Kidney (tissue), 2 donors: Measurements from ENCODE around the gene TMCO2.

DNA sequence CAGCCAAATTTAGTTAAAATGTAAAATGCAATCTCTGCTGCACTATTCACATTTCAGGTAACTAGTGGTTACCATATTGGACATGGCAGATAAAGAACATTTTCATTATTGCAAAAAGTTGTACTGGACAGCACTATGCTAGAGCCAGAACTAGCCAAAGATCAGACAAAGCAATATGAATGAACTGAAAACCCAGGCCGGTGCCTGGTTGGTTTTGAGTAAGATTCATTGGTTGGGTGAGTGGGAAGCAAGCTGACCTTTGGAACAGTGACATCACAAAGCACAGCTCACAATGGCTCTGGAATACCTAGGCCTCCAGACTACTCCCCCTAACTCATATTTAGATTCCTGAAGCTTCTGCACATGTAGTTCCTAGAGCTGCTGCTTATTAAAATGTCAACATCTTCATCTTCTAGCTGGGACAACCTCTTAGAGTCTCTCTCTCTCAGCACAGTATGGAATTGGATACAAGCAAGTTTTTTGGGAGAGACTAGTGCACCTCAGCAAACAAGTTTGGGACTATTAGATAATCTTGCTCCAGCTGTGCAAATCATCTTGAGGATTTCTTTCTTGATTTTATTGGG lies at the start of gene TMCO2:
TMCO2 (plus strand) TSS at position 337 of the 584 bp plus-strand sequence.
- PRO-cap: no peak
- RRBS: no CpG with 5 or more reads among the region's 1 CpG

- PRO-cap: no peak
- RRBS: 0% methylated on average over 1 of the region's 14 CpGs
These were observed 412 bp downstream of the ZMPSTE24 start for GRCh38 chr1:40258409-40258886.

- PRO-cap: no peak
- RRBS: no CpG with 5 or more reads among the region's 11 CpGs
These were observed 22.0 kb upstream of the COL9A2 start for GRCh38 chr1:40339093-40339435.

DNA sequence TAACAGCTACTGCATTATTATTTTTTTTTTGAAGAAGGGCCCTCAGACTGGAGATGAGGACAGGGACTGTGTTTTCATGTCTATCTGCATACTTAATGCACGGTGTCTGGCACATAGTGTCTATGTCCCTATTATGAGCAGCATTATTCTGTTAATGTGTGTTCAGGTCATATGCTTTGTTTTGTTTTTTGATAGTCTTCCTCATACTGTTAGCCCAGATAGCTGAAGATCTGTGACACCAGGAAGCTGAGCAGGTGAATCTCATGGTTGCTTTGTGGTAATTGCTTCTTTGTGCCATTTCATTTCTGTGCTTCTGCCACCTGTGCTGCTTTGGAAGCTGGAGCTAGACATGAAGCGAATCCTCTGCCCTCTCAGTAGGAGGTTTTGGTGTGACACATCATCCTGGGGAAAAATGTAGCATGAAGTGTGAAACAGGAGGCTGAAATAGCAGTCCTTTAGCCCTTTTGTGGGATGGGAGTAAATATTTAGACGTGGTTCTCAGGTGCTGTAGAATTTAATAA lies 15.8 kb downstream of the SMAP2 start:
- PRO-cap: no peak
- RRBS: no CpG with 5 or more reads among the region's 3 CpGs

DNA sequence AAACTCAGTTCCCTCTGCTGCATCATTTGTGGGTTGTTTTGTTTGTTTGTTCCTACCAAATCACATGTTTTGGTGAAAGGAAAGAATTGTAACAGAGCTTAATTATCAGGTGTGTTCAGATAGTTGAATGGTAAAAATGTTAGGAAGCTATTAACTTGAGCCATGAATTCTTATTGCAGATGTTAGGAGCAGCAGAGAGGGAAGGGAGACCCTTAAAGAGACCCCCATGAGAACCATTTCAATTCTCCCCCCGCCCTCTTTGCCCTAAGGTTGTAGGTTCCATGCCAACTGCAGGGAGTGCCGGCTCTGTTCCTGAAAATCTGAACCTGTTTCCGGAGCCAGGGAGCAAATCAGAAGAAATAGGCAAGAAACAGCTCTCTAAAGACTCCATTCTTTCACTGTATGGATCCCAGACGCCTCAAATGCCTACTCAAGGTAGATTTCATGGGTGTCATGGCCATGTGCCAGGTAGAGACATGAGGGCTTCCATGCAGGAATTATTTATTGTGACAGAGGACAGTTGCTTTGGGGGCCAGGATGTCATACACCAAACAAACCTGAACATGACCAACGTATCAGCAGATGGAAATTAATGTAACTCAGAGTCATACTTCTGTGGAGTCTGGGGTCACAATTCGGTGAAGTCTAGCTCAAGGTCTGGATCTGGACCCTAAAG lies 34.2 kb upstream of the ZFP69B start:
- PRO-cap: no peak
- RRBS: no CpG with 5 or more reads among the region's 6 CpGs

- PRO-cap: no peak
- RRBS: 80% methylated on average over 4 of the region's 9 CpGs
These were observed 27.3 kb upstream of the ZFP69B start for GRCh38 chr1:40422873-40423525.

GRCh38 chr1:40450775-40450869 lies 346 bp downstream of the ZFP69B start:
- PRO-cap: no peak
- RRBS: no CpG with 5 or more reads among the region's 4 CpGs

- PRO-cap: no peak
- RRBS: no CpG with 5 or more reads among the region's 1 CpG
These were observed 21.5 kb downstream of the NFYC start for GRCh38 chr1:40712935-40713429.

DNA sequence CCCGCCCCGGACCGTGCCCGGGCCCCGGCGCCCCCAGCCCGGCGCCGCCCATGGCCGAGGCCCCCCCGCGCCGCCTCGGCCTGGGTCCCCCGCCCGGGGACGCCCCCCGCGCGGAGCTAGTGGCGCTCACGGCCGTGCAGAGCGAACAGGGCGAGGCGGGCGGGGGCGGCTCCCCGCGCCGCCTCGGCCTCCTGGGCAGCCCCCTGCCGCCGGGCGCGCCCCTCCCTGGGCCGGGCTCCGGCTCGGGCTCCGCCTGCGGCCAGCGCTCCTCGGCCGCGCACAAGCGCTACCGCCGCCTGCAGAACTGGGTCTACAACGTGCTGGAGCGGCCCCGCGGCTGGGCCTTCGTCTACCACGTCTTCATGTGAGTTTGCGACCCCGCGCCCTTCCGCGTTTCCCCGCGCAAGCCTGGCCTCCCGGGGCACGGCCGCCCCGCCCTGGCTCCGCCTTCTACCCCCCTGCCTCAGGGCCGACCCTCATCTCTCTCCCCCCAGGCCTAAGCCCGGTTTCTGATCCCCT lies 516 bp downstream of the KCNQ4 start:
- PRO-cap: no peak
- RRBS: 8% methylated on average over 29 of the region's 68 CpGs

DNA sequence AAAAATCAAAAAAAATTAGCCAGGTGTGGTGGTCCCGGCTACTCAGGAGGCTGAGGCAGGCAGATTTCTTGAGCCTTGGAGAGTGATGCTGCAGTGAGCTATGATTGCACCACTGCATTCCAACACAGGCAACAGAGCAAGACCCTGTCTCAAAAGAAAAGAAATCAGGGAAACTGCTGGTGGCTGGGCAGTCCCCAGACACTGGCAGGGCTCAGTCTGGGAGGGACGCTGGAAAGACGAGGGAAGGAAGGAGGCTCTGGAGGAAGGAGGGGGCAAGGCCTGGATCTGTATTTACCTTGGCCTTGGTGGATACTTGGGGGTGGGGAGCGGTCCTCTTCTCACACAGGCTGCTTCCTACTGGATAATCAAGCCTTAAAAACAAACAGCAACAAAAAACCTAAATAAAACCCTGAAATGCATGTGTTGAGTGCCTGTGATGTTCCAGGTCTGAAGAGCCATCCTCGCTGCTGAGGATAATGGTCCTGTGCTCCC lies 24.4 kb downstream of the KCNQ4 start:
- PRO-cap: no peak
- RRBS: no CpG with 5 or more reads among the region's 5 CpGs

GRCh38 chr1:40899282-40899988 lies 37.3 kb upstream of the CITED4 start:
- PRO-cap: no peak
- RRBS: no CpG with 5 or more reads among the region's 3 CpGs

DNA sequence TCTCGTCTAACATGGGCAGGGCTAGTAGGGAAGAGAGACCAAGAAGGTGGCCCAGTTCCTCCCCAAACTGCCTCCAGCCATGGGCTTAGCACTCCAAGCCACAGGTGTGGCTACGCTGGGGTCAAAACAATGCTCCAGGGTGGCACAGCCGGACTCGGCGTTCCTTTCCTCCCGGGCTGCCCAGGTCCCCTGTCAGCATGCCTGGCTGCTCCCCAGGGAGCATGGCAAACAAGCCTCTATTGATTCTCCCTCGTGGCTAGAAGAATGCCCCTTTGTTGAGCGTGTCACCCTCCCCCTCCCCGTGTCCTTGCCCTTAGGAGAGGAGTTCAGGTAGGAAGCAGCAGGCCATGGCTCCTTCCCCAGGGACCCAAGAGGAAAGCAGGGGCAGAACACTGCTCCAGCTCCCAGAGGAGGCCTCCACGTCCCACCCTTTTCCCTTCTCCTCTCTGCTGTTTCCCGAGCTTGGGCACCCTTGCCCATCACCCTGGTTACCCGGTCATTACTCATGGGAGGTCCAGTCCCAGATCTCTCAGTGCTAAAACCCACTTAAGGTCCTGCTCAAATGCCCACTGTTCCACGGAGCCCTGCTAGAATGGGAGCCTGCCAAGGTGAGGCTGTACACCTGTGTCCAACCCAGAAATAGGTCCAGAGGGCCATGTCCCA lies 57.4 kb upstream of the CITED4 start:
- PRO-cap: bidirectional peak, plus-strand start at position 370 of the sequence, minus-strand start at position 109 of the sequence
- RRBS: no CpG with 5 or more reads among the region's 13 CpGs

- PRO-cap: no peak
- RRBS: no CpG with 5 or more reads among the region's 13 CpGs
These were observed 56.7 kb upstream of the CTPS1 start for GRCh38 chr1:40922782-40923308.

GRCh38 chr1:40939761-40940177 lies 39.7 kb upstream of the CTPS1 start:
- PRO-cap: no peak
- RRBS: no CpG with 5 or more reads among the region's 6 CpGs

DNA sequence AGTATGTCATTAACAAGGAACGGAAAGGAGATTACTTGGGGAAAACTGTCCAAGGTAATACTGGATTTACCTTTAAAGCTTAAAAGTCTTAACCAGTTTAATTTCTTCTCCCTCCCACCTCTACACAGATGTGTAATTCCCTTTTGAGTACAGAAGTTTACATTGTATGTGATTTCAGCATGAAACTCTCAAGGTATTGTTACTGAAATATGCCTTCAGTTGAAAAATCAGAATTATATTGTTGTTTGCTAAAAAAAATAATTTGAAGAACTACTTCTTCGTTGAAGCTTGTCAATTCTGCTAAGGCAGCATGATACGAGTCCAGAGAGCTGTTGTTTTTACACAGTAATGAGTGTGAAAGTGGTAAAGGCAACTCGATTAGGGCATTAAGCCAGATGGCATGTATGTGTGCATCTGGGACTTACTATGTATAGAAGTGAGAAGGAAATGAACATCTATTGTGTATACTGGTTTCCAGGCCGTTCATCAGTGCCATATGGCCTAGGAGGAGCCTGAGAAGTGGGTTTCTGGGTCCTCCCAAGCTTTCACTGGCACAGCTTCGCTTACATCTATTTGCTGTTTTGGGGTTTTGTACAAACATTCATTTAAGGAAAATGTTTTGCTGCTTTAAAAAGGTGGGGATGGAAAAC lies 5.6 kb downstream of the CTPS1 start:
- PRO-cap: no peak
- RRBS: no CpG with 5 or more reads among the region's 6 CpGs

DNA sequence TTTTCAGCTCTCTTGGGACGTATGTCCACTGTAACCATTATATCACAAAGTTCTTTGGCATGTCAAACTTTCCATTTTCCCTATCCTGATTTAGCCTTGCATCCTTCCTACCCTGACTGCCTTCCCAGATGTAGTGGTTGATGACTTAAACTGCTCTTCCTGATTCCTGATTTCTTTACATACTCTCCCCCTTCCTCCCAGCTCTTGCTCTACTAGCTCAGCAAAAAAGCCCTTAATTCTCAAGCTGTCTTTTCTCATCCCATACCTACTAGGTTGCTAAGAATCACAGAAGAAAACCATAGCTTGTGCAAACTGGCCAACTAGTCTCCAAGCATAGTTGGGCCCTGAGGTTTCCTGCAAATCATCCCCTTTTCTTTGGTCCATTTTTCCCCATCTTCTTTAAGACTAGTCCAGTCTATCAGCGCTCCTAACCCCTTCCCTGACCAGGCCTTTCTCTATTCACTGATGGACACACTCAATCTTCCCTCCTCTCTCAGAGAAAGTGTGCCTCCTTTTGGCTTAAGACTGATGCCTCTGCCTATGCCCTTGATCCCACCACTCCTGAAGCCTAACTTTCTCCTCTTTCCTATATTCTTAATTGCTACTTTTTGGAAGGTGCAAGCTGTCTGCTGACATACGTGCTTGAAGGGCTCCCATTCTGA lies 13.7 kb upstream of the SLFNL1 start:
- PRO-cap: no peak
- RRBS: no CpG with 5 or more reads among the region's 3 CpGs

DNA sequence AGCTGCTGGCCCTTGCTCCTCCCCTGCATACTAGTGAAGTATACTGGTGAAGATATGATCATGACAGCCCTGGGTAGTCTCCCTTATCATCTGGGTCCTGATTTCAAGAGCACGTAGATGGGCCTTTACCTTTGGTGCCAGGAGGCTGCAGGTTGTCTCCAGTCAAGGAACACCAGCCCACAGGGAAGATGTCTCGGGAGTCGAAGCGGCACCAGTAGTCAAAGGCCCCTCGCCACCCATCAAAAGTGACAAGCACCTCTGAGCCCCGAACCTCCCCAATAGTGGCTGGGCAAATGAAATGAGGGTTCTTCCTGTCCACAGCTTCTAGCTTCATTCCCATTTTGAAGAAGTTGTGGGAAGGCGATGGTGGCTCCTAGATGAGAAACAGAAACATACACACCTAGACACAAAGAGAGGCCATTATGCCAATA lies 91.6 kb upstream of the SLFNL1 start:
- PRO-cap: no peak
- RRBS: no CpG with 5 or more reads among the region's 7 CpGs

DNA sequence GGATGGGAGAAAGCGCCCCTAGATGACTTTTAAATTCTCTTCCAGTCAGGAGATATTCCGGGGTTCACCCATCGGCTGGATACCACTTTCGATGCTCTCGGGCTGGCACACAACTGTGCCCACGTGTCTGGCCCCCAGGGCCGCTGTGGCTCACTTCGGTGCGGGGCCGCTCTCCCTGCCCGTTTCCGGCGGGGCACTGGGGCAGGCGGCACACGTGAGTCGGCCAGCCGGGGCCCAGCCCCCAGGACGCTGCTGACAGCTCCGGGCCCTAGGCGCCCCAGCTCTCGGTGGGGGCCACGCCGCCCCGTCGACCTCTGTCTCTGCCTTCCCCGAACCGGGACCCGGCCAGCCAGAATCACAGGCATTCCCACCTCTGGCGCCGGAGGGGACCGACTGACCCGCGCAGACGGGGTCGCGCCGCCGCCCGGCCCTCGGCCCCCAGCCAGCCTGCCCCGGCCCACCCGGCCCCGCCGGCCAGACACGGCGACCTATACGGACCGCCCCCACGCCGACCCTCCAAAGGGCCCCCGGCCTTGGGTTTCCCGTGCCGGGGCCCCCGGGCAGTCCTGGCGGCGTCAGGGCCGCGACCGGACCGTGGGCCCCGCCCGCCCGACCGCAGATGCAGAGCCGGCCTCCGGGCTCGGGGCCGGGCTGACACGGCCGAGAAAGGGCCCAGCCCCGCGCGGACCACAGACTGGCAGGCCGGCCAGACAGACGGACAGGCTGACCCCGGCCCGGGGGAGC lies 720 bp downstream of the SCMH1 start:
- PRO-cap: bidirectional peak, plus-strand start at position 182 of the sequence, minus-strand start at position 187 of the sequence; bidirectional peak, plus-strand start at position 654 of the sequence, minus-strand start at position 636 of the sequence
- RRBS: 2% methylated on average over 52 of the region's 77 CpGs

DNA sequence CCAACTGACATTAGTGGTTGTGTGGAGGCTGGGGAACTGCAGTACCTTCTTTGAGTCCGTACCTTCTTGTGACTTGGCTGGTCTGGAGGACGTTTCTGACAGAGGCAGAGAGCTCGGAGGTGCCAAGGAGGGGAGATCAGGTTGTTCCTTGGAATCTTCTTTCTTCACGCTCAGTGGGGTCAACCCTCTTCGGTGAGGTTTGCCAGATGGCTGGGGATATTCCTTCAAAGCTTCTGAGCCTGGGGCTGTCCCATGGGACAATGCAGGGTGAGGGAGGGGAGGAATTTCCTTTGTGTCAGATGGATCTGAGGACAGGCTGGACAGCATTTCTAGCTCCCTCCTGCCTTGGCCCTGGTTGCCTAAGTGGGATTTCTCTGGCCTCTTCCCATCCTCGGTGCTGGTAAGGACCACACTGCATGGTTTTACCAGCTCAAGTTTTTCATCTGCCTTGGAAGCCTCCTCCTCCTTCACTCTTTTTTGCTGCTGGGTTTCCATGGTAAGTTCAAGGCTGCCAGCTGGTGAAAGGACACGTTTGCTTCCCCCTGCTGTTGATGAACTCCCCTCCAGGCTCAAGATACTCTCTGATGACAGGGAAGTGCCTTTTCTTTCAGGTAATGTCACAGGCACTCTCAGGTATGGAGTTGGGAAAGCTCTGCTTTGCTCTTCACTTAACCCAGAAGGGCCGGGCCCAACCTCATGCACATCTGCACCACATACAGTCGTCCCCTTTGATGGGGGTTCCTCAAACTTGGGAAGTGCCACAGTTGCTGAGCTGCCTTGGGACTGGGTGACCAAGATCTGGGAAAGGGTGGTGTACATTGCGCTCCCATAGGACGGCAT lies 95.7 kb upstream of the EDN2 start:
- PRO-cap: no peak
- RRBS: no CpG with 5 or more reads among the region's 11 CpGs

DNA sequence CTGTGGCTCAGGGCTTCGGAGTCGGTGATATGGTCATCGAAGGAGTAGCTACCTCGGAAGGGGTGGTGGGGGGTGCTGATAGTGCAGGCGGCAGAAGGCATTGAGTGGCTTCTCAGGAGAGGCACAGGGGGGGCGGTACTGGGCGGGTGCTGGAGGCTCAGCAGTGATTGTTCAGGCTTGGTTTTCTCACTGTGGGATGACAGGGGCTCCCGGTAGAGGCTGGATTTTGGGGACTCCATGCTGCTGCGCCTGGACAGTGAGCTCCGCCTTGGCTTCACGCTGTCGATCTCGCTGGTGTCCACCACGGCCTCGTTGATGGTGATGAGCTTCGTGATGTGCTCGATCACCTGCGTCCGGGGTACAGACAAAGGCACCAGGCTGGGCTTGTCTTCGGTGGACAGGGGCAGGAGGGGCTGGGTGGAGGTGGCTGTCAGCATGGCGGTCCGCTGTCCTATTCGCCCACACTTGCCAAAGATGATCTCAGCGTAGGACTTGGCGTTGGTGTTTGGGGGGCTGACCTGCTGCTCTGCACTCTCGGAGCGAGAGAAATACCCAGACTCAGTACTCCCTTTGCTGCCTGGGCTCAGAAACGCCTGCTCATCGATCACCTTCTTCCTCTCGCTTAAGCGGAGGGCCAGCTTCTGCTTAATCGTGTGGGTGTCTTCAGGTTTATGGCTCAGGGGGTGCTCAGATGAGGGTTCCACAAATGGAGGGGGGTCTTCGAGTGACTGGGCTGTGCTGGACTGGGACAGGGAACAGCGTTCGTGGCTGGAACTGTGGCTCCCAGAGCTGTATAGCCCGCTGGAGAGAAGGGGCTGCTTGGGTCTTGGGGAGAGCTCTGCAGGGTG lies 98.8 kb upstream of the EDN2 start:
- PRO-cap: no peak
- RRBS: 75% methylated on average over 1 of the region's 36 CpGs